Neural cell (in vitro differentiated cells): ENCODE data around the genes TPMT, KDM1B and HDGFL1.

- RAMPAGE, long total RNA, result start-site peak on the minus strand at chr6:18155068-18155151, 1,130 and 879 reads in 2 replicates
These were observed at the start of gene TPMT for GRCh38 chr6:18154775-18155231. TPMT (minus strand) TSS chr6:18155077.

DNA sequence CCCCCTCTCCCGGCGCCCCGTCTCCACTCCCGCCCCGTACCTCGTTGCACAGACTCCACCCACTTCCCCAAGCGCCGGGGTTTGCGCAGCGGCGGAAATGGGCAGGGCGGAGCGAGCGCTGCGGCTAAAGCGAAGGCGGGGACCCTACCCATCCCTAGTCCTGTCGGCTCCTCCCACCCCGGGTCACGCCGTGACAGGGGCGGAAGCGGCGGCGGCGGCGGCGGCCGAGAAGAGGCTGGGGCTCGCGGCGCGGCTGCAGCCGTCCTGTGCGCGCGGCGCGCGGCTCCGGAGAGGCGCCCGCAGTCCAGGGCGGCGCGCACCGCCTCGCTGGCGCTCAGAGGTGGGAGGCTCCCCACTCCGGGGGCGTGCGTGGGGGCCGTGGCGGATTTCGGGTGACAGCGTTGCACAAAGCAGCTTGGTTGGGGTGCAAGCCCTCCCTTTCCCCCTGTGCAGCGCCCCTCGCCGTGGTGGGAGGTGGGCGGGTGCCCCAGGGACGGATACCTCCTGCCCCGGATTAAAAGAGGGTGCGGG, at the start of gene KDM1B:
KDM1B (plus strand) TSS at position 191 of the 531 bp plus-strand sequence.
- RAMPAGE, long total RNA, result no peak

DNA sequence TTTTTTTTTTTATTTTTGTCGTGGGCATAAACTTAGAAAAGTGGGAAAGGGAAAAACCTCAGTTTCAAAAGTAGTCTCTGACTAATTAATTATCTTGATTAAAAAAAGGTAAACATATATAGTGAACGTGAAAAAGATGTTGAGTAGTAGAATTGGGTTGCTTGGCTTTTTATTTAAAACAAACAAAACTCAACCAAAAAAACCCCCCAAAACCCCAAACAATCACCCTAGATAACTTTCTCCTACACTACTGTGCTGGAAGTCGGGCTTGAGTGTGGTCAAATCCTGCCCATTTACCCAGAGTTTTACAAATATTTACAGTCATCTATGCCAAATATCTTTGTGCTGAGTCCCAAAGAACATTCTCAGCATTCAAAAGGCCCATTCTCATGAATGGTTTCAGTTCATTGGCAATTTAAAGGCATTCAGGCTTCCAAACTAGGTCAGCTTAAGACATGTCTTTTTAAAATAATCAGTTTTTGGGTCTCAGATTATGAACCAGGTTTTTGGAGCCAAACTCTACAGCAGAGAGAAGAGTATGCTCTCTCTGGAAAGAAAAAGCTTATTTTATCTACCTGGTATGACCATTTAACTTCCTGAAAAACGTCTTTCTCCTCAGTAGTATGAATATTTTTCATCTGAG, 1.8 kb downstream of the RNF144B start:
- RAMPAGE, long total RNA, result no peak

GRCh38 chr6:18477138-18478066, 90.3 kb downstream of the RNF144B start:
- RAMPAGE, long total RNA, result no peak

GRCh38 chr6:19804238-19805130, 32.7 kb upstream of the ID4 start:
- RAMPAGE, long total RNA, result start-site peak on the minus strand at chr6:19804701-19804762, 129 and 98 reads in 2 replicates

GRCh38 chr6:19836564-19837268, 454 bp upstream of the ID4 start:
- RAMPAGE, long total RNA, result no peak

DNA sequence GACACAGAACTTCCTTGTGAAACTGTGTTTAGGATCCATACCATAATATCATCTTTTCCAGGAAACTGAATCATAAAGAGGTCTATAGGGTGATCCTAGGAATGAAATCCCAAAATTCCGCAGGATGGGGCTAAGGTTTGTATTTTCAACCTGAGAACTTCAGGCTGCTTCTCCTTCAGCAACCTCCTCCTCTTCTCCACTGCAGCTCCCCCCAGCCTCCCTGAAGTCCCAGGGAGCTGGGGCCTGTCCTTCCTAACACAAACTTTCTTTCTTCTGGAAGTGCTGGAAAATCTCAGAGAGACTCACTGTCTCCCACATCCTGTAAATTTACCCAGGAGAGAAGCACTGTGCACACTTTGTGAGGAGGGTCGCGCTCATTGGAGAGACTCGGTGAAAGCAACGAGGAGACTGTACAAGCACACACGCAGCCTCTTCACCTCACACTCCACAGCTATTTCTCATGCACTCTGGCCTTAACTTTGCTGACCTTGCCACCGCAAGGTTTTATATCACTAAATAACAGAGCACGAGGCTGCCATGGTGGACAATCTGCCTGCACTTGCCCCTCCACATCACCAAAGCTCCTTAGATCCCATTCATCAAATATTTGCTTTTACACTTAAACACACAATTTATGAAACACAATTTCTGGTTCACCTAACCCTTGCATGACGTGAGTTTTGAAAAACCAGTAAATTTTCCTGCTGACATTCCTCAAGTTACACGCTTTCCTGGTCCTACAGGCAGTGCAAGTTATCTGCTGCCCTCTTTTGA, 14.3 kb downstream of the ID4 start:
- RAMPAGE, long total RNA, result no peak

DNA sequence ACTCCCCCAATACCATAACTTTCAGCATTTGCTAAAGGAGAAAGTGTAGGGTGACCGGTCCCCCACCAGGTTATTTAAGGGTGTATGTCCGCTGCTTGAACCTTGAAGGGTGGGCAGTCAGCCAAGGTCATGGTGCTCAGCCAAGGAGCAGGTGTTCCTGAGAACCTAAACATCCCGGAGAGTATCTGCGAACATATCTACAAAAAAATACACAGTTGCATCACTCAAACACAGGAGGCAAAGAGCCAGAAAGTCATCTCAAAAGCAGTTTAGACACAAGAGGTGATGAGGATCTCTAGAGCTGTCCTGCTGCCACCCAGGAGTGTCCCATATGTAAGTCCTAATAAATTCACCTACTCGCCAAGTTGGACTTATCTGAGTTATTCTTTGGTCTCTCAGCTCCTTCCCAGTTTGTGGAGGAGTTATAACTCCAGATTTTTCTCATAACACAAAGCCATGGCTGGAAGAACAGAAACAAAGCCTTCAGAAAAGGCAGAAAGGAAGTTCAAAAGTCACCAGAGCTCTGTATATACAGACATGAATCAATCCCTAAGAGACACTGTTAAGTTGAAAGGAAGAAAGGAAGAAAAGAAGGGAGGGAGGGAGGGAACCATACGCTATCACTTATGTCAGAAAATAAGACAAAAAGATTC, 11.4 kb downstream of the MBOAT1 start:
- RAMPAGE, long total RNA, result no peak

GRCh38 chr6:20217146-20218338, 5.3 kb upstream of the MBOAT1 start:
- RAMPAGE, long total RNA, result no peak

- RAMPAGE, long total RNA, result no peak
These were observed 67.3 kb upstream of the E2F3 start for GRCh38 chr6:20334306-20334825.

DNA sequence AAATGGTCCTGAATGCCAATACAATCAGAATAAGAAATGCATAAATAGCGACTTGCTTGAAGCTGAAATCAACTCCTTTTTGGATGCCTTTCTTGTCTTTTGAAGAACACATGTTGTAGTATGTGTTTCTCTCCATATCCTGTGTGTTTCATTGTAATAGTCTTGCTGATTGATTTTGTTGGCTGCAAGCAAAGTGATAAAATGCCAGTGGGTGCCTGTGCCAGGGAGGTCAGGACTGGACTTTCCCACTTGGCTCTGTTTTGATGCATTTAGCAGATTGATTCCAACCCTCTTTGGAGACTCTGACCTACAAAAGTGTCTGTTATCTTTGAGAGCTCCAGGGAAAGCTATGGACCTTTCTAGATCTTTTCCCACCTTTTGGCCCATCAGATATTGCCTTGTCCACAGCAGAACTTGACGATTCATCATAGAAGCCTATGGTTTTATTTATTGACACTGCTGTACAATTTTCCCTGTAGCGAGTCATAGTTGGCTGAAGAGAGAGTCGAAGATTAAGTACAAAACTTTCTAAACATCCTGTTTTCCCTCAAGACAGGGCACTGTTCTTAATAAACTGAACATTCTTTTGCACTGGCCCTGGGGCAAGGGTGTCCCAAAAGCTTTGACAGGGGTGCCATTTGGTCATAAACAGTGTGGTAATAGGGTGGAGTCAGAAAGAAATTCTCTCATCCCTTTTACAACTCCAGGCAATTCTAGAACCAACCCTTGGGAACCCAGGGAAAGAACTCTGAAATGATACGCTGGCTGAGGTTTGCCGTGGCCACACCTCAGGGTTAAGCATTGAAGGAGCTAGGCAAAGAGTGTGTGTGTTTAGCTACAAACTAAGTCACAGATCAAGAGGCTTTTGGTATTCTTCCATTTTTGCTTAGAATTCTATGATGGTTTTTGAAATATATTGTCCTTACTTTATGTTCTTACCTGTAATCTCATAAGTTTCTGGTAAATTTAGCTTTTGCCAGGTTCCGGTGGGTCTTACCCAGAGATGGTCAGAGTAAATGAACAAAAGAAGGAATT, 53.8 kb downstream of the E2F3 start:
- RAMPAGE, long total RNA, result no peak

GRCh38 chr6:20481090-20481470, 53.2 kb upstream of the CDKAL1 start:
- RAMPAGE, long total RNA, result no peak

- RAMPAGE, long total RNA, result no peak
These were observed 42.7 kb upstream of the CDKAL1 start for GRCh38 chr6:20491036-20492409.

DNA sequence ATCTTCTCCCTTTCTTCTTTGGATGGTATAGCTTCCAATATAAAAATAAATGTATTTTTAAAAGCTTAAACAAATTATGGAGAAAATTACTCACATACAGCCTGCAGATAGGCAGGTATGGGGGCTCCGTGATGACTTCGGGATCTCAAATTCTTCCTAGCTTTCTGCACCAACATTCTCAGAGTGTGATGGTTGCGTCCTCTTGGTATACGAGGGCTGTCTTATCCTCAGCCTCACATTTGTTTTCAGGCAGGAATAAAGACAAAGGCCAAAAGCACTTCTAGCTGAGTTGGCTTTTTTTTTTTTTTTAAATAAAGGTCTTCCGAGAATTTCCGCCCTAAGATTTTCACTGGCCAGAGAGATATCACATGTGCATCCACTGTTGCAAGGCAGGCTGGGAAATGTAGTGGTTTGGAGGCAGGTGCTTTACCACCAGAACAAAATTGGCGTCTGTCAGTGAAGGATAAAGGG, 335.0 kb upstream of the SOX4 start:
- RAMPAGE, long total RNA, result no peak

DNA sequence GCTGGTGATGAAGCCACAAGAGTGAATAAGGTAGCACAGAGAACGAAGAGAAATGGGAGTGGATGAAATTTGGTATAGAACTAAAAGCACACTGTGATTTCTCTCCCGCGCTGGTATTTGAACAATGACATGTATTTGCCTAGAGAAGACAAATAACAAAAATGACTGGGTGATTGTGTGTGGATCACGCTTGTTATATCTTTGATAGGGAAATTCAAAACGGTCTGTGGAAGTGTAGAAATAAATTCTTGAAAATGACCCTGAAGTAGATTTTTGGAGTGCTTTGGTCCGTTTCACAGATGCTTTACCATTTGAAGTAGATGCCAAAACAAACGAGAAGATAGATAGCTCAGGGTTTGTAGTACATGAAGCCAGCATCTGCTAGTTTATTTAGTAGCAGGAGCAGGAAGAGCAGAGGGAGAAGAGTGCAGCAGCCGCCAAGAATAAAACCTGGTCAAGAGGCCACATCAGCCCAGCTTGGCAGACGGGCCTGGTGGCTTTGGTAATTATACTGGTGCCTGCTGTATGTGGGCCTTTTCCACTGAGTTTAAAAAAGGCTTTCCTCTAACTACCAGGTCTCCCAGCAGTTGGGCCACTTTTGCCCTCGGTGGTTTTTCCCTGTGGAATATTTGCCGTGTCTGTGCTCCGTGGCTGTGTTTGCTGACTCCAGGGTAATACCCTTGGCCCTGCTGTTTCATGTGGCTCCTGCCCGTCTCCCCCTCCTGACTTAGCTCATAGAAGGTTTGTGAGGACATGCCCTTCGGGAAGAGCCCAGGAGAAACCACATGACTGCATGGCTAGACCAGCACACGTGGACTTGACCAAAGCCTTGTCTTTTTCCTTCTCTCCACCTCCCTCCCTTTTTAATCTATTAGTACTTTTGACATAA, 293.9 kb downstream of the SOX4 start:
- RAMPAGE, long total RNA, result no peak

DNA sequence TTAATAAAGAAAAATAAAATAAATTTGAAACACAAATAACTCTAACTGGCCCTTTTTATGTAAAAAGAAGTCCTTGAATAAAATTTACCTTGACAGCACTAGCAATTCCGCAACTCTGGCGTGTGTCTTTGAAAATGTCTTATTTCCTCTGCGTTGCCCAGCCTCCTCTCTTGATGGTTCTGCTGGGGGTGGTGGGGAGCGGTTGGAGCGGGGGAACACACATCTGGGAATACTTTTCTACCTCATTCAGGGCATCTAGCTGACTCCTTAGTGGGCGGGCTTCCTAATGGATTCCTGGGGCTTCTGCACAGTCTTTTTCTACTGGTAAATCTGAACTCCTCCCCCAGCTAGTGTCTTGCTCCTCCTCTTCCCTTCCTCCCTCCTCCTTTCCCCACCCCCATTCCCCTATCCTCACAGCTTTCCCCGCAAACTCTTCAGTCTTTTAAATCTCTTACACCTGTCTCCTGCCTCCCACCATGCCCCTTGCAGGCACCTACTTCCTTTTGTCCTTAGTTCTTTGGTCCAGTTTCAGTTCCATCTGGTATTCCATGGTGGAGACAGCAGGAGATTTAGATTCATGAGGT, 74.4 kb downstream of the PRL start:
- RAMPAGE, long total RNA, result no peak

DNA sequence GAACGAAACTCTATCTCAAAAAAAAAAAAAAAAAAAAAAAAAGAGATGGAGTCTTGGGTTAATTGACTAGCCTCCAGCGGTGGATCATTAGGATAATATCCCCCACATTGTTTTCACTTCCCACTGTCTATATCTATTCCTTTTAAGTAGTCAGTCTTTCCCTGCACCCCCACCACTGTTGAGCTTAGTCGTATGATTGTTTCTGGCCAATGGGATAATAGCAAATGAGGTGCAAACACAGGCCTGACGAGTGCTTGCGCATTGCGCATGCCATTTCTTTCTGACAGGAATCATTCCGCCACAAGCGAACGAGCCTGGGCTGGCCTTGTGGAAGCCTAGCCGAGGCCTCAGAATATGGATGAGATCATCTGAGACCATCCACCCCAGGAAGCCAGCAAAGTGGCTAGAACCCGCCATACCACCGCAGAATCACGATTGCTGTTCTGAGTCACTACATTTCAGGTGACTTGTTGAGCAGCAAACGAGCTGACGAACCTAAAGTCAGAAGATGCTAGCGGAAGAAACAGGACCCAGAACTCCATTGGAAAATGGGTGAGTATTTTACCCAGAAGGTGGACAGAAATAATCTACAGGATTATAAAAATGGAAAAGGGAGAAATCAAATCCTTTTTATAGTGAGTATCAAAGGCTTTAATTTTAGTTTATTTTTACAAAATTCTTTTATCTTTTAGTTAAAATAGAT, 52.3 kb upstream of the PRL start:
- RAMPAGE, long total RNA, result no peak

- RAMPAGE, long total RNA, result no peak
These were observed at the start of gene HDGFL1 for GRCh38 chr6:22569141-22570360. HDGFL1 (plus strand) TSS chr6:22569566.

GRCh38 chr6:22888649-22889050, 319.3 kb downstream of the HDGFL1 start:
- RAMPAGE, long total RNA, result no peak

- RAMPAGE, long total RNA, result no peak
These were observed 541.9 kb upstream of the NRSN1 start for GRCh38 chr6:23583851-23584757.